A172 (cell line): ENCODE results near the gene HSPB7.

DNA sequence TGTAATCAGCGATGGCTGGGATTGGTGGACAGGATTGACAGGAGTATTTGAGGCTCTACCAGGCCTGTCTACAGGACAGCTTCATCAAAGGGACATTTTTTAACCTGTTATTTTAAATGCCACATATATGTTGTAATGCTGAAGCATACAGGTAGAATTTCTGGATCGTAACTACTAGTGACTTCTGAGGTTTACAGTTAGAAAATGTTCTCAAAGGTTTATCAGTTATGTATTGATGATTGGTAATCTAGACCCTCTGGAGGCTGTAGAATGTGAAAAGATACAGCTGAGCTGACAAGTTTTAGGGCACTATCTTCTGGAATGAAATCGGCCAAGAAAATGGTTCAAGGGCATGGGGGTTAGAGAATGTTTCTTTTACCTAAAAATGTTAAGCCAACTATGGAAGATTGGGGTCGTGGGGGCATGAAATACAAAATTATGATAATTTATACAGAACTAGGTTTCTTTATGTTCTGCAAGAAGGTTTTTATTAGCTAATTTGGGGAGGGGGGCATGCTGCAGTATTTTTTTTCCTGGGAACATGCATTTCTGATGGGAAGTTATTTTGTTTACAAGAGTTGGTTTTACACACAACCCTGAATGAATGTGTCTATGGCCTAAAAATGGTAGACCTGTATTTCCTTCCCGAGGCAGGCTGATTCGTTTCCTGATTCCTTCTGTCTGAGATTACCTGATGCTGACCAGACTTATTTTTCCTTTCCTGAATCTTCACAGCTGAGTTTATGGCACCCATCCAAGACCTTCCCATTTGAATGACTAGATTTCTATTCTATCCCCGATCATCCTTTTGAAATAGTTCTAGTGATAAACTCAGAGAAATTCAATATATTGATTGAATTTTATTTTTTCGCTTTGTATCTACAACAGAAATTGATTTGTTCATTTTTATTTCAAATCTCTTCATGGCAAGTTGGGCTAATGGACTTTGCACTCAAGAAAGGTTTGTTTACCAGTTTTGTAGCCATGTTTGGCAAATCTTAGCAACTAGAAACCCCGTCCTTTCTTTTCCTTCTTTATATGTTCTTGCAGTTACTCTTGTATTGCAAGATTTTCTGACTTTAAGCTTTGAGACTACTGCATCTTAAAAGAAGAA lies 8.4 kb downstream of the RSC1A1 start:
- RAMPAGE, long total RNA = no peak

- RAMPAGE, long total RNA = no peak
Measured at GRCh38 chr1:15681268-15681866, 2.8 kb upstream of the PLEKHM2 start.

GRCh38 chr1:15714440-15714894 lies 21.6 kb upstream of the SLC25A34 start:
- RAMPAGE, long total RNA = no peak

DNA sequence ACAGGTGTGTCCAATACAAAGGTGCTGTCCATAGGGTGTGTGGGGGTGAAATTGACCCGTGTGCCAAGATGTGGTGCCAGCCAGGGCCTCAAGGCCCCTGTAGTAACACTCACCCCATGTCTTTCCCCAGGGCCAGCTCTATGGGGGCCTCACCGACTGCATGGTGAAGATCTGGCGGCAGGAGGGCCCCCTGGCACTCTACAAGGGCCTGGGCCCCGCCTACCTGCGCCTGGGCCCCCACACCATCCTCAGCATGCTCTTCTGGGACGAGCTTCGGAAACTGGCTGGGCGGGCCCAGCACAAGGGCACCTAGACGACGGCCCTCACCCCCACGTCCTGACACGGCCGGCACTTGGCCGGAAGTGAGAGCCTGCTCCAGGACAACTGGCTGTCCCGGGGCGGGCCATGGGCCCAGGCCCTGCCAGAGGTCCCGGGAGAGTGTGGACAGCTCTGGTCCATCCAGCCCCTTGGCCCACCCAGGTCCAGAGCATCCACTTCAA lies 3.1 kb downstream of the SLC25A34 start:
- RAMPAGE, long total RNA = no peak

GRCh38 chr1:15848494-15849026 lies 1.1 kb downstream of the SPEN start:
- RAMPAGE, long total RNA = no peak

DNA sequence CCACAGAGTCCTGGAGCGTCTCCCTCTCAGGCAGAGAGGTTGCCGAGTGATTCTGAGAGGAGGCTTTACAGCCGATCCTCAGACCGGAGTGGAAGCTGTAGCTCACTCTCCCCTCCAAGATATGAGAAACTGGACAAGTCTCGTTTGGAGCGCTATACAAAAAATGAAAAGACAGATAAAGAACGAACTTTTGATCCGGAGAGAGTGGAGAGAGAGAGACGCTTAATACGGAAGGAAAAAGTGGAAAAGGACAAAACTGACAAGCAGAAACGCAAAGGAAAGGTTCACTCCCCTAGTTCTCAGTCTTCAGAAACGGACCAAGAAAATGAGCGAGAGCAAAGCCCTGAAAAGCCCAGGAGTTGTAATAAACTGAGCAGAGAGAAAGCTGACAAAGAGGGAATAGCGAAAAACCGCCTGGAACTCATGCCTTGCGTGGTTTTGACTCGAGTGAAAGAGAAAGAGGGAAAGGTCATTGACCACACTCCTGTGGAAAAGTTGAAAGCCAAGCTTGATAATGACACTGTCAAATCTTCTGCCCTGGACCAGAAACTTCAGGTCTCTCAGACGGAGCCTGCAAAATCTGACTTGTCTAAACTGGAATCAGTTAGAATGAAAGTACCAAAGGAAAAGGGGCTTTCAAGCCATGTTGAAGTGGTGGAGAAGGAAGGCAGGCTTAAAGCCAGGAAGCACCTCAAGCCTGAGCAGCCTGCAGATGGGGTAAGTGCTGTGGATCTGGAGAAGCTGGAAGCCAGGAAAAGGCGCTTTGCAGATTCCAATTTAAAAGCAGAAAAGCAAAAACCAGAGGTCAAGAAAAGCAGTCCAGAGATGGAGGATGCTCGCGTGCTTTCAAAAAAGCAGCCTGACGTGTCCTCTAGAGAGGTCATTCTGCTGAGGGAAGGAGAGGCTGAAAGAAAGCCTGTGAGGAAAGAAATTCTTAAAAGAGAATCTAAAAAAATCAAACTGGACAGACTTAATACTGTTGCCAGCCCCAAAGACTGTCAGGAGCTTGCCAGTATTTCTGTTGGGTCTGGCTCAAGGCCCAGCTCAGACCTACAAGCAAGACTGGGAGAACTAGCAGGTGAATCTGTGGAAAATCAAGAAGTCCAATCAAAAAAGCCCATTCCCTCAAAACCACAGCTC lies 47.1 kb downstream of the ZBTB17 start:
- RAMPAGE, long total RNA = no peak

DNA sequence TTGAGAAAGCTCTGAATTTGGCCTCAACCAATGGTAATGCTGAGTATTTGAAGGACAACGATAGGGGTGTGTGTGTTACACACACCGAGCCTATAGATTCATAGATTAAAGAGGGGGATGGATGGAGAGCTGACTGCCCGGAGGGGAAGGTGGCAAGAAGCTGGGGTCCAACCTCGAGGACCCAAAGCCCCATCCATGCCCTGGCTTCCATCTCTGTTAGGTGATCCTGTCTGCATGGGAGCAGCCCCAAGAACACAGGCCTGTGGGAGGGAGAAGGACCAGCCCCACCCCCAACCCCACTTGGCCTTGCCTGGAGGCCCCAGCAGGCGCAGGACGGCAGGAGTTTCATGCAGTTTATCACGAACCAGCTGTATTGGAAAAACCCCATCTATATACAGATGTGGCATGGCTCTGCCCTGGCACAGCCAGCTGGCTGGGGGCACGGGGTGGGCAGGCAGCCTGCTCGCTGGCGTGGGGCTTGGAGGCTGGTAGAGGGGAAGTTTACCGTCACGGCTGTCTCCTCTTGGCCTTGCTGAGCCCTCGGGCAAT lies 3.2 kb downstream of the HSPB7 start:
- RAMPAGE, long total RNA = no peak

- RAMPAGE, long total RNA = no peak
Measured at GRCh38 chr1:16016925-16018160, at the start of gene HSPB7. TSS of gene HSPB7 (minus strand) at chr1:16018043.

GRCh38 chr1:16018369-16018833 lies 558 bp upstream of the HSPB7 start:
- RAMPAGE, long total RNA = no peak

DNA sequence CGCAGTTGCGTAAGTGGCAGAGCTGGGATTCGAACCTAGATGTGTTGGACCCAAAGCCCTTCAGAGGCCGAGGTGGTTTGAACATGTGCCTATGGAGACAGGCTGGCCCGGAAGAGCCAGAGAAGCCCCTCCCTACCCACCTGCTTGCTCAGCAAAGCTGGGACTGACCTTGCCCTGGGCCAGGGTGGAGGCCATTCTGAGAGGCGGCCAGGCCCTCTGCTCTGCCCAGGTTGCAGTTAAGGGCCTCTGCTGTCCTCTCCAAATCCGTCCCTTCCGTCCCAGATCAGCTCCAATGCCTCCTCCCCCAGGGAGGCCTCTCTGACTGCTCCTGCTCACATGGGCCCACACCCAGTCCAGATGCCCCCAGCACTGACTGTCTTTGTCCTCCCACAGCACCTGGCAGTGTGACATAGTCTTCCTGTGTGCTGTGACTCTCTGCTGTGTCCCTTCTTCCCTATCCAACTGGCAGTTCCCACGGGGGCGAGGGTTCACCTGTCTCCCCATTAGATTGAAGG lies 1.2 kb upstream of the HSPB7 start:
- RAMPAGE, long total RNA = no peak

DNA sequence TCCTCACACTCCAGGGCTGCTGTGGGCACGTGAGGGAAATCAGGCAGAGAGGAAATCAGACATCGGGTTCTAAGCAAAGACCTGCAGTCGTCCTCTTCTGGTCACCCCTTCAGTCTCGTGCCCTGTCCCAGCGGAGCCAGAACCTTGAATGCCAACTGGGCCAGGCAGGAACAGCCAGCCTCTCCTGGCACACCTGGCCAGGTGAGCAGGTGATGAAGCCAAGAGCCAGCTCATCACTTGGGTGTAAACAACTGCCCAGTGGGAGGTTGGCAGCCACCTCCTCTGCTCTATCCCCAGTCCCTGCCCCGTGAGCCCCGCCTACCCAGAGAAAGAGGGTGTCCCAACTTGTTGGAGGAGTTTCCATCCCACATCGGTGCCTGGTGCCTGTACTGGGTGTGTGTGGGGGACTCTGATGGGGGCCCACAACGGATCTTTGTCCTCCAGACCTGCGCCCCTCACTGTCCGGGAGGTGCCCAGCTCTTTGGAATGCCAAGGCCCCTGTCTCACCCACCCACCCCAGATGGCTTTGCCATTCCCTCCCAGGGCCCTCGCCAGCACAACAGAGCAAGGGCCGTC lies 17.8 kb upstream of the FAM131C start:
- RAMPAGE, long total RNA = no peak

GRCh38 chr1:16141431-16142148 lies 14.3 kb downstream of the EPHA2 start:
- RAMPAGE, long total RNA = no peak

DNA sequence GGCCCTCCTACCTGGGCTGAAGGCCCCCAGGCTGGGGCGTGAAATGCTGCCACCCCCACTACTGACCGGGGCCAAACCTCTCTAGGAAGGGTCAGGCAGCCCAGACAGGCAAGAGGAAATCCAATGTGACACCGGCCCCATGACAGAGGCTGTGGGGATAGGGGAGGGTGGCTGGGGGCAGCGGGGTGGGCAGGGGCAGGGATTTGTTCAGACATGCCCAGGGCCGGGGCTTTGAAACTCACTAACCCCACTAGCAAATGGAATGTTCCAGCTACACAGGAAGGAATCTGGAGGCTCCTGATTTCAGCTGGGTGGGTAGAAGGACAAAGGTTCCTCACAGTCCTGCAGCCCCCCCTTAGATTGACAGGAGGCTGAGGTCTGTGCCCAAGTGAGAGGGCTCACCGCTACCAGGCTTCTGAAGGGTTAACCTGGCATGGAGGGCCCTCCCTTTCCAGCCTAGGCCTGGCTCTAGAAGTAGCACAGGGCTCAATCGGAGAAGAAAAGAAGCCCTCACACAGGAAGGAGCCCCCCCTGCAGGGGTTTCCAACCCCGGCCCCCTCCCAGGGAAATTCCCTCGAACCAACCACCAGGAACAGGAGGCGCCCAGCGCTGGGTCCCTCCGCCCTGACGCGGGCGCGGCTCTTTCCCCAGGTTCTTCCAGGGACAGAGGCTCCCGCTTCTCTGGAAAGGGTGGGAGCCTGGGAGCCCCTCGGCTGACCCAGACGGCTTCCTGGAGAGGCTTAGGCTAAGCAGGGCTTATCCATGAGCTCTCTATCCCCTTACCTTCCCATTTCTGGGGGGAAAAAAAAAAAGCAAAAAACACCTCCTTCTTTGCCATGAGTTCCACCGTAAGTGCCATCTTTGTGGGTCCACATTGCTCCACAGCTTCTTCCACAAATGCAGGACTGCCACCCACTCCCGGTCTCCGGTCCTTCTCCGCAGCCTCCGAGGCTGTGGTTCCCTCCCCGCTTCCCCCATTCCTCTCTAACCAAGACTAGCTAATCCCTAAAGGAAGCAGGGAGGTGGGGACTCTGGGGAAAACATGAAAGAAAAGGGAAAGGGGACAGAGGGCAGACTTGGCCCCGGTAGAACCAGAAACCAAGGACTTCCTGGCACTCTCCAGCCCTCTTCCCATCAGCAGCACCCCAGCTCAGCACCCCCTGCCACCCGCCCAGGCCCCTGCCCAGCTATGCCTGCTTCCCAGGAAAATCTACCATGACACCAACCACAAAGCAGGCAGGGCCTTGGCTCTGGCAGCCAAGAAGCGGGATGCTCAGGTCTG lies 3.1 kb downstream of the EPHA2 start:
- RAMPAGE, long total RNA = no peak

DNA sequence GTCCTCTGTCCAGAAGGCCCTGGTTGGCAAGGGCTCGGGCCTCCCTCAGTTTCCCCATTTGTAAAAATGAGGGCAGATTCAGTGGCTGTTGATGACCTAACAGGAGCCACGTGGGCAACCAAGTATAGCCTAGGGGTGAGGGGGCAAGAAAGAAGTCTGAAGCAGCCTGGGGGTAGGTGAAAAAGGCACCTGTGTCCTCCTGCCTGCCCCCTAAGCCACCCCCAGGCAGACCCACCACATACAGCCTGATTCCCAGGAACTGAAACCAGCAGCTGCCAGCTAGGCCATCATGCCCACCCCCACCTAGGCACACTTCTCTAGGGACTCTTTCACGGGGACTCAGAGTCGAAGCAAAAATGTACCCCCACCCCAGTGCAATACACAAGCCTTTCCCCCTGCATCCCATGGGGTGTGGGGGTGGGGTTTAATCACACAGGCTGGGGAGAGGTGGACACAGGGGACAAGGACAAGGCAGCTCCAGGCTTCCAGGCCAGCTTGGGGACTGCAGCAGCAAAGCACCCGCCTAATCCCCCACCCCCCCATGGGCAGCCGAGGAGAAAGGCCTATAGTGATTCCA lies 2.2 kb downstream of the EPHA2 start:
- RAMPAGE, long total RNA = no peak

GRCh38 chr1:16156835-16157552 lies 1.1 kb upstream of the EPHA2 start:
- RAMPAGE, long total RNA = no peak

GRCh38 chr1:16459197-16460438 lies 19.1 kb downstream of the NECAP2 start:
- RAMPAGE, long total RNA = no peak

DNA sequence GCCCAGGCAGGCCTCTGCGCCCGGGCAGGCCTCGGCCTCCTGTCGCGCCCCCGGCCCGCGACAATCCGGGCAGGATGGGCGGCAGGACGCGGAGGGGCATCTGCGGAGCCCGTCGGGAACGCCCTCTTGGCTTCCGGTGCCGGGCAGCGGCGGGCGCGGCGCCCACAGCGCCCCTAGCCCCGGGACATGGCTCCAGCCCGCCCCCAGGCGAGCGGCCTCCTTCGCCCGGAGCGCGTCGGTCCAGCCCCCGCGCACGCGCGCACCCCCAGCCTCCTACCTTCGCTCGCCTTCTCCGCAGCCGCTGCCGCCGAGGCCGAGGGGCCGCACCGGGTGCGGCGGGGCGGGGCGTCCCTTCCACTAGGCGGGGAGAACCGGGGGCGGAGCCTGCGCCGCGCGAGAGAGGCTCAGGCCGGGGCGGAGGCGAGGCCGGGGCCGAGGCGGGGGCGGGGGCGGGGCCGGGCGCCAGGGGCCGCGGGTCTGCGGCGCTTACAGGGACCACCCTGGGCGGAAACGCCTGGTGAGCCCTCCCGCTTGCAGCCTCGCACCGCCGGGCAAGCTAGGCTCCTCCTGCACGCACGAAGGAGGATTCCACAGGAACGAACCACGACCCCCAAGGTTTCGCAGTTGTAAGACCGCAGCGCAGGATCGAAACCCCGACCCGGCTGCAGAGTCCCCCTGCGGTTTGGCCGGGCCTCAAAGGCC lies 58.6 kb downstream of the NECAP2 start:
- RAMPAGE, long total RNA = no peak

DNA sequence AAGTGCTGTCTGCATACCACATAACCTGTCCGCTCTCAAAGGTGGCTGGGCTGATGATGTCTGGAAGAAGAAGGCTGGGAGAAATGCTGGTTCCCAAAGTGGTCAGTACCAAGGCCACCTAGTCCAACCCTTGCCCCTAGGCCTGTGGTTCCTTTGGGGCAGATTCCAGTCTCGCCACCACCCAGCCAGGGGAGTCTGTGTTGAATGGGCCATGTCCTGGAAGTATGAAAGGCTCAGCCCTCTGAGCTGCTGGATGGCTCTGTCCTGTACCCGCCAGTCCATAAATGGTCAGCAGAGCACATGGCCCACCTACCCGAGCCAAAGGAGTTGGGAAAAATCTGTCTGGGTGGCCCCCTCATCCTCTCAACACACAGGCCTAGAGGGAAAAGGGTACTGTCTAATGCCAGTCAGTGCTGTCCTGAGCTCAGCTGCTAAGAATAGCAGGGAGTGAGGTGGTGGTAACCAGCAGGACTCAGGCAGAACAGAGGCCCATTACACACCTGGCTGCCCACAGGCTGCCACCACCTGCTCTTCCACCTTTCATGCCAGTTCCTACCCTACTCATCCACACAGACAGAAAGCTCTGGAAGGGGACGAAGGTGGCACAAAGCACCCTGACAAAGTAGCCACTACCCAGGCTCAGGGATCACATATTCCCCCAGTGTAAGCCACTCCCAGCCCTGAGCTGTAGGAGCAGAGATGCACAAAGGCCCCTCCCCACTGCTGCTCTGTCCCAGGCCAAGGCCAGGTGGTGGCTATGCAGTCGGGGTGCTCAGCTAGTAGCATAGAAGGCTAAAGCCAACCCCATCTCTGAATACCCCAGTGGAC lies 197.7 kb downstream of the NECAP2 start:
- RAMPAGE, long total RNA = no peak

DNA sequence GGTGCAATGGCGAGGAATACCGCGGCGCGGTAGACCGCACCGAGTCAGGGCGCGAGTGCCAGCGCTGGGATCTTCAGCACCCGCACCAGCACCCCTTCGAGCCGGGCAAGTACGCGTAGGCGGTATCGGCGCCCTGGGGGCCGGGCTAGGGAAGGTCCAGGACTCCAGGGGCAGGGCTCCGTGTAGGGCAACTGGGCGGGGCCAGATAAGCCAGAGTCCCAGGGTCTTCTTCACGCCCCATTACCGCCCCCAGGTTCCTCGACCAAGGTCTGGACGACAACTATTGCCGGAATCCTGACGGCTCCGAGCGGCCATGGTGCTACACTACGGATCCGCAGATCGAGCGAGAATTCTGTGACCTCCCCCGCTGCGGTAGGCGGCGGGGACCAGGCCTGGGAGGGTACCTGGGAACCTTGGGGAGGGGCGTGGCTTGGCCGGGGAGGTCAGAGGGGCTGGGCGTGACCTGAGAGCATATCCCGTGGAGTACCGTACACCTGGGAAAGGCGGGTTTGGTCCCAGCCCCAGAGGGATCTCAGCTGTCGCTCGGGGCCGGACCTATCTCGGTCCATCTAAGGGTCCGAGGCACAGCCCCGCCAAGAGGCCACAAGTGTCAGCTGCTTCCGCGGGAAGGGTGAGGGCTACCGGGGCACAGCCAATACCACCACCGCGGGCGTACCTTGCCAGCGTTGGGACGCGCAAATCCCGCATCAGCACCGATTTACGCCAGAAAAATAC lies 206.9 kb downstream of the NECAP2 start:
- RAMPAGE, long total RNA = no peak

GRCh38 chr1:16861772-16861986 lies 60.1 kb upstream of the CROCC start:
- RAMPAGE, long total RNA = no peak